ENCODE measurements around a stretch of chr10.

DNA sequence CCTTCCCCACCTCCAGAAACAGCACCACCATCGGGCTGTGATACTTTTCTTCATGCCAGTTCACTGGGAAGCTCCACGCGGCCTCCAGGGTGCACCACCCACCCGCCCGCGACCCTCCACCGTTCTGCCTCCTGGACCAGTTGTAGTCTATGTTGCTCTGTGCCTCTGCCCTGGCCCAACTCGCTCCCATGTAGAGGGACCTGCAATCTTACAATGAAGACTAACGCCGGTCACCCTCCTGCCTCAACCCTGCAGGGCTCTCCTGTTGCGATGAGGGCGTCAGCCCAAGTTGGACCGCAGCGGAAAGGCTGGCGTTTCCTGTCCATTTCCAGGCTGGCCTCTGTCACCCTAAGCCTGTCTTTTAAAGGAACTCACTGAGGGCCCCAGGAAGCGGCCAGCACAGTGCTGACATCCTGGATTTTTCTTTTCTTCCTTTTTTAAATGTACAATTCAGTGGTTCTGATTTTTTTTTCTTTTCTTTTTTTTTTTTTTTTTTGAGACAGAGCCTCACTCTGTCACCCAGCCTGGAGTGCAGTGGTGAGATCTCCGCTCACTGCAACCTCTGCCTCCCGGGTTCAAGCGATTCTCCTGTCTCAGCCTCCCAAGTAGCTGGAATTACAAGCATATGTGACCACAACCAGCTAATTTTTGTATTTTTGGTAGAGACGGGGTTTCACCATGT is 34.7 kb downstream of the IL15RA start:
- PRO-cap = no peak

DNA sequence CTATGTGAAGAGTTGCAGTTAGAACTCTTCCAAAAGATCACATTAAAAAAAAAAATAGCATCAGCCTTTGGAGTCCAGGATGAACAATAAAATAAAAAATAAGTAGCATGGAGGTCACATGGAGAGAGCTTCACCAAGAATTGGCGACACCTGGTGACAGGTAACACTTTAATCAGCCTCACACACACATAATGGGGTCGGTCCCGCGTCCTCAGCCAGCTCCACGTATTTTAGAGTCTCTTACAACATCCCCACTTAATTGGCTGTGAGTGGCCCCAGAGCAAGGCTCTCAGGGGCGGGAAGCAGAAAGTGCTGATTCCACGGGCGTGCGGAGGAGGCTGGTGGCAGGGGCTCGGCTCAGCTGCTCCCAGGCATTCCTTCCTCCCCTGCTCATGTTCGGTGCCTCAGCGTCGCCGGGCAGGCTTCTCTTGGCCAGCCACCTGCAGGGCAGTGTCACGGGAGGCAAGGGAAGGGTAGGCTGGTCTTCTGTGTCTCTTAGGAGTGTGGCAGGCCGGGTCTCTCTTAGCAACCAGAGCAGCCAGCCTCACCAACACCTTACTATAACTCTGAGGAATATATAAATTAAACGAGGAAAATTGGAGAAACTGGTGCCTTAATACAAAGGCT is 33.9 kb downstream of the IL15RA start:
- PRO-cap = no peak

- PRO-cap = bidirectional peak, plus-strand start at chr10:5976204, minus-strand start at chr10:5976069
These were observed 1.3 kb downstream of the IL15RA start for GRCh38 chr10:5975944-5976539.

DNA sequence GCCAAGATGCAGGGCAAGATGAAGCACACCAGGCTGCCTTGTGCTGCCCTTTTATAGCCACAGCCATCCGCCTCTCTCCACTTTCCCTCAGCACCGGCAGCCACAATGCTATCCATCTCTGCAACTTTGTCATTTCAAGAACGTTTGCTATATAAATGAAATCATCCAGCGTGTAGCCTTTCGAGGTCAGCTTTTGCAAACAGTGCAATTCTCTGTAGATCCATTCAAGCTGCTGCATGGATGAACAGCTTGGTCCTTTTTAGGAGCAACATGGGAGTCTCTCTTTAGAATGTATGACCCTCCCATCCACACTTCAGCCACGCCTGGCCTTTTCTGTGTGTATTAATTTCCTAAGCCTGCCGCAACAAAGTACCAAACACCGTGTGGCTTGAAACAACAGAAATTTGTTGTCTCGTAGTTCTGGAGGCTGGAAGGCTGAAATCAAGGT is 6.5 kb upstream of the IL15RA start:
- PRO-cap = no peak

DNA sequence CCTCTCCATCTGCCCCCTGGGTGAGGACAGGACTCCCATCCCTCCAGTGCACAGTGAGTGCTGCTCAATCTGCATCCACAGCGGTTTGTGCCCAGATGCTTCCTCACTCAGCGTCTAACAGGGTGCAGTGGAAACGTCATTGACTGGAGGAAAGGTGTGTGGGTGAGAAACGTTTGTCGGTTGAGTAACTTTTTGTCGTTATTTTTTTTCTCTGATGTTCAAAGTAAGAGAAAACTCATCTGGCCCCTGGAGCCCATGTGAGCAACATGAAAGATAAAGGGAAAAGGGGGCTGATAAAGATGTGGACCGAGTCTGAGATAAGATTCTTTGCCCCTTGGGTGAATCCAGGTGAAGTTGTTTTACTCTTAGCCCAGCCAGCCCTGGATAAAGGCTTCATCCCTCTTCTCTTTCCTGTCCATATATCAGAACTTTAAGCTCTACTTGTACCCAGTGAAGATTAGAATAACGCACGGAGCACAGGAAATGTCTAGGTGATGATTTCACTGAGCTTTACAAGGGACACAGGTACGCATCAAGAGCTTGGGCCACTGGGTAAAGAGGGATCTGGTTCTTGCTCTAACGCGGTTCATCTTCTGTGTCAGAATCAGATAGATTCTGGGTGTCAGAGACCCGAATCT is 25.0 kb downstream of the IL2RA start:
- PRO-cap = no peak

- PRO-cap = no peak
These were observed 13.4 kb downstream of the RBM17 start for GRCh38 chr10:6102186-6102663.

GRCh38 chr10:6216623-6217738 is 14.2 kb downstream of the PFKFB3 start:
- PRO-cap = no peak

- PRO-cap = unidirectional peak, plus-strand start at chr10:6270491
These were observed 67.6 kb downstream of the PFKFB3 start for GRCh38 chr10:6270224-6270906.

DNA sequence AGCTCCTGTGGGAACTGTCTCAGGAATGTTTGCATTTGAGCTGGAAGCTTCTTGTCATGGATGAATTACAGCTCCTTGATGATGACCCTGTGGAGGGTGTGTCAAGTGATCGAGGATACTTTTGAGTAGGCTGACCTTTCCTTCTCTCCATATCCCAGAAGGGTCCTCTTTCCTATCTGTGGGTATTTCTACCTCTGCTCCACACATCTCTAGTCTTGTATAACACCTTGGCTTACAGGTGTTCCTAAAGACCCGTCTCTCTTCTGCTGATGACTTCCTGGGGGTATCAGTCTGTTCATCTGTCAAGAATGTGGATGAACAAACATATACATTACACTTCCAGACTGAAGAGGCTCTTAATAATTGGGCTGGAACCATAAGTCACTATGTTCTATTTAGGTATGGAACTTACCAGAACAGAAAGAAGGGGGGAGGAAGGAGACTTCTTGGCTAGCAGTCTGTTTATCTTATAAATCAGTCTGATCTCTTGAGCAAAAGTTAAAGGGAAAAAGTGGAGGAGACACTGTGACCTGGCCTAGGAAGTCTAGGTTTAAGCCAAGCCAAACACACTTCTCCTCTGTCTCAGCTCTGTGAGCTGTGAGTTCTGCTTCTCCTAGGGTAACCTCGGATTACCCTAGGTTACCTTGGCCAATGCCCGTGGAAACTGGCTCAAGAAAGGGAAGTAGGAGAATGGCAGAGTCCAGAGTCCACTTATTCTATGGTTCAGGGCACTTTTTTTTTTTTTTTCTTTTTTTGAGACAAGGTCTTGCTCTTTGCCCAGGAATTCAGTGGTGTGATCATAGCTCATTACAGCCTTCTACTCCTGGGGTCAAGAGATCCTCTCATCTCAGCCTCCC is 95.1 kb downstream of the PFKFB3 start:
- PRO-cap = no peak

GRCh38 chr10:6354095-6354868 is 151.6 kb downstream of the PFKFB3 start:
- PRO-cap = no peak

DNA sequence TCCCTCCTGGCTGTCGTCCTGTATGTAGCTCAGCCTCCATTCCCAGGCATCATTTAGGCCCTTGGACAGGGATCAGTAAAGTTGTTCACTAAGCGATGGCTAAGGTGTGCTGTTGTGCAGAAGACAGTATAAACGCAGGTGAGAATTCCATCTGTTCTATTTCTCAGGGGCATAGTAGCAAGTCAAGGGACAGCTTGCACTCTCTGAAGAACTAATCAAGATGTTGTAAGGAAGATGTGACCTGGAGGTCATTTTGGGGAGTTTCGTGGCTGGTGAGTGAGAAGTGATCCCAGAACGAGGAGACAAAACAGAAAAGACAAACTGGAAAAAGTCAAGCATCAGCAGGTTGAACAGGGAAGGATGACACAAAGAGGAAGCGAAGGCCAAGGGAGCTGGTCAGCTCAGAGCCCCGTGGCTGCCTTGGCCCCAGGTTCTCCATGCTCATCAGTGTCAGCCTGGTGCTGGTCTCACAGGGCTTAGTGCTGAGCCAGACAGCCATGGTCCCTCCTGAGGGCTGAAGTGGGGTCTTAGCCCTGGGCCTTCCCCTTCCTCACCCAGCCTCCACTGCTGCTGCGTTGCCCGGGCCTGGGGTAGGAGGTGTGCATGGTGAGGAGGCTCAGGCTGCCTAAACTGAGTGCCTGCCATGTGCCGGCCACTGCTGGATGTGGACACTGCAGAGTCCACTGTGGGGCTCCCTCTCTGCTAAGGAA is 183.5 kb downstream of the PFKFB3 start:
- PRO-cap = no peak

GRCh38 chr10:6494783-6495542 is 85.1 kb downstream of the PRKCQ start:
- PRO-cap = no peak

DNA sequence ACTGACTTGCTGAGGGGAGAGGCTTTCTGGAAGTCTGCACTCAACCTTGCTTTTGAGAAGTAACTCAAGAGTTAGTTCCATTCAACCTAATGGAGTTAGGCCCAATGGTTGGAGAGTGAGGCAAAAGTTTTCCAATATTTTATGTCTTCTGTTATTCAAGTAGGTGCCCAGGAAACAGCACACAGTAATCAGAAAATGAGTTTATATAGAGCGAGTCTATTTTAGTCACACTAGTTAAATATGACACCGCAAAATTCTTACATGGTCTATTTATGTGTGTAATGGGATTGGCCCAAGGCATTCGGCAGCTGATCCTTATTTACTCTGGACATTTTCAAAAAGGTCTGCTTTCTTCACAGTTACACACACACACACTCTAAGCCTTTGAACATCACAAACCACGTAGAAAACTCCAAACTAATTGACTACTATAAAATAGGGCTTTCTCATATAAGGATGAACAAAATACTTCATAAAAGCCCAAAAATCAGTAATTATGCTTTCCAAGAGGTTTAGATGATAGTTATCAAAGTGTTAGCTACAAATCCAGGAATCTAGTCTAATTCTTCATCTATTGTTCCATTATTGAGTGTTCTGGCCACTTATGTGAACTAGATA is 64.6 kb downstream of the PRKCQ start:
- PRO-cap = no peak

DNA sequence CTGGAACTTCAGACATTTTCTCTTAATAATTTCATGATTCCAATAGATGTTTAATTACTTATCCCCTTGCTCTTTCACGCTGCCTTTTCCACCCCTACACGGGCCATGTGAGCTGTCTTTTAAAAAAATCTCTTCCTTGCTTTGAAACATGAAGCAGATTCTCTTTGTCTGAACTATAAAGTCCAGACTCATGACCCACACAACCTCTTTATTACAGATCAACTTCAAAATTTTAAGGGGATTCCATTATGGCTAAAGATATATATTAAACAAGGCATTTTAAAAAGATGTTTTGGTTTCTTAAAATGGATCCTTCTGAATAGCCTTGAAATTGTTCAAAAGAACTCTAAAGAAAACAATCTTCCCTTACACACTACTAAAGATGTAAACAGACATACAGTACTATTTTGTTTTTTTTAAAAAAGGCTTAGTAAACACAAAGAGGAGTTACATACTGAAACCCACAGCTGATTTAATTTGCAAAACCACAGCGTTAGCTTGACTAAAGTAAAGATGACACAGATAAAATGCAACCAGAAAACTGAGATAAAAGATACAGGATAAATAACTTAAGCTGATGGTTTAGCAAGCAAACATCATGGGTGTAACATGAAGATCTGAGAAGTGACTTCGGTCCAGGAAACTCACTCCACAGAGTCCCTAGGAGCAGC is 22.0 kb downstream of the PRKCQ start:
- PRO-cap = bidirectional peak, plus-strand start at position 592 of the sequence, minus-strand start at position 372 of the sequence

GRCh38 chr10:6562952-6563435 is 17.1 kb downstream of the PRKCQ start:
- PRO-cap = bidirectional peak, plus-strand start at chr10:6563216, minus-strand start at chr10:6563127

DNA sequence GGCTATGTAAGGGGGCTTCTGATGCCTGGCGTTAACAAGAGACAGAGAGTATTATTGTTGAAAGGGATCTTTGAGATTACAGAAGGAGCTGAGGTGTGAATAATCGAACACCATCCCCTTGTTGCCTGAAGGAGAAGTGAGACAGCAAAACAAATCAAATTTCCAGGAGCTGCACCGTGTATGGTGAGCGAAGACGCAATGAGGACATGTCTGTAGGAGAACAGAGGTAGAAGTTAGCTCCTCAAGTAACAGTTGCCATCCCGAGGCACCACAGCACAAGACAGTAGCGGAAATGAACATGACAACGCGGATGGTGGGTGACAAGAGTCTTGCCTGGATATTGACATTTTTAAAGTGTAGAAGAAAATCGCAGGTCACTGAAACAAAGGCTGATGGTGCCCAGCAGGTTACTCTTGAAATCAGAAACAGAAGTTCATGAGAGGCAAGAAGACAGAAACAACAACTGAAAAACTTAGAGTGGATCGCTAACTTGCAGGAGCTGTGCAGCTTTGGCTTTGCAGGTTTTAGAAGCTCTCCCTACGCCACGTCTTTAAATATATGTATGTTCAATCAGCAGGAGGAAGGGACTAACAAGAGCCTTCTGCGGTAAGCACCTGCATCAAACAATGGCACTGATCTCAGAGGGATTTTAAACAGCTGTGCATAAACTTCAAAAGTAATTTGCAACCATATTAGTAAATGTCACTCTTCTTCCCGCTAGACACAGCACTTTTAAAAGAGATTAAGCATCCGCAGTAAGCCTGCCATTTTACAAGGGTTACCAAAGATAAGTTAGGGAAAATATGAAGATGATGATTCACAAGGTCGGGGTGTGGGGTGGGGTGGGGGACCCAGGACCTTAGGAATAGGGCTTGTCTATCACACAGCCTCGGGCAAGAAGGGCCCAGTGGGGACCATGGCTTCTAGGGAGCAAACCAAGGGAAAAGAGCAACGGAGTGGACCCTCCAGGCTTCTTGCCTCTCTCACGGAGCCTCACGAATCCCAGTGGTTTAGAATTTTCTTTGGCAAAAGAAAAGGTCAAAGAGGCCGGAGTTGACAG is 1.7 kb downstream of the PRKCQ start:
- PRO-cap = bidirectional peak, plus-strand start at position 346 of the sequence, minus-strand start at position 206 of the sequence

DNA sequence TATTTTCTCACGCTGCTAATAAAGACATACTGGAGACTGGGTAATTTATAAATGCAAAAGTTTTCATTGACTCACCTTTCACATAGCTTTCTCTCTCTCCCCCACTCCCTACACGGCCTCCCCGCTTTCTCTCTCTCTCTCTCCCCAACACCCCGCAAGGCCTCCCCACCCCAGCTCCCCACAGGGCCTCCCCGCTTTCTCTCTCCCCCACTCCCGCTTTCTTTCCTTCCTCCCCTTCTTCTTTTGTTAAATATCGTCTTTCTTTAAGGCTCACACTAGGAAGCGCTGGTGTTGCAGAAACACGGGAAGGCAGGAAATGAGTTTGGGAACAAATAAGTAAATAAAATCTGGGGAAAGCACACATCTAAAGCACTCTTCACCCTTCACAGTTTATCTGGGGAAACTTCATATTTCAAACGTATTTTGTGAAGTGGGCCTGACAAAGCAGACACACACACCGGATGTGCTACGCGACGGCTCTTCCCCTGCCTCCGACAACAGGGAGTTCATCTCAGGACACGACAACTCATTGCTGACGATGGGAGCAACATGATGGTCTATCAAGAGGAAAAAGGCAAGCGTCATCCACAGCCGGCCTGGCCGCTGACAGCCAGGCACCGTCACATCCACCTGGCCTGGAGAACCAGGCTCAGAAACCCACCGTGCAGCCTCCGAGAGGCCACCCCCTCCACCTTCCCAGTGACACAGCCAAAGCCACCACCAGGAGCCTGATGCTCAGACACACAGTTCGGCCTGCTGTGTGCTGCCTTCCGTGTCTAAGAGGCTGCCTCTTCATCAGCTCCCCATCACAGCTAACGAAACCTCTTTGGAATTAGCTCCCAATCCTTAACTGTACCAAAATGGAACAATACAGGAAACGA is 77.0 kb downstream of the SFMBT2 start:
- PRO-cap = no peak

DNA sequence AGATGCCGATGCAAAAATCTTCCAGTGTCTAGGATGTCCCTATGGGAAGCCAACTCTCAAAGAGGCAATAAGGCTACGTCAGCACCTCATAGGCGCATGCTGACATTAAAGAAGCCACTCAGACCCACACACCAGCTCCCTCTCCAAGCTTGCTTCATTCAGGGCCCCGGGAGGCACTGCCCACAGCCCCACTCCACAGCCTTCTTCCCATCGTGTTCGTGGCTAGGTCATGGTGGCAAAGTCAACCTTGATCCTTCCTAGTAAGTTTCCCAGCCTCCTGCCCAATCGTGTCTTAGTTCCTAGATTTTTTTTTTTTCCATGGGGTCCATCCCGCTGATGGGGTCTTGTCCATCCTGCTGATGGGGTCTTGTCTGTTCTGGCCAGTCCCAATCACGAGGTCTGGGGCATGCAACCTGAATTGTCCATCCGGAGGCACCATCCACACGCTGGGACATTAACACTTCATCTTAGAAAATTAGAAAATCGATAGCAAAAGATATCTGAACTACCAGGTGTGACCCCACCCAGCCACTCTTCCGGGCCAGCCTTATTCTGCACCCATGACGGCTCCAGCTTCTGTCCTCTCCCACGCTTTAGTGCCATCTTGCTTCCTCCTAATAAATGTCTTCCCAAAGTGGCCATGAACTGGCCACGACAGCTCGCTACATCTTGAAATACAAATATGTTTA is 60.8 kb downstream of the SFMBT2 start:
- PRO-cap = no peak

DNA sequence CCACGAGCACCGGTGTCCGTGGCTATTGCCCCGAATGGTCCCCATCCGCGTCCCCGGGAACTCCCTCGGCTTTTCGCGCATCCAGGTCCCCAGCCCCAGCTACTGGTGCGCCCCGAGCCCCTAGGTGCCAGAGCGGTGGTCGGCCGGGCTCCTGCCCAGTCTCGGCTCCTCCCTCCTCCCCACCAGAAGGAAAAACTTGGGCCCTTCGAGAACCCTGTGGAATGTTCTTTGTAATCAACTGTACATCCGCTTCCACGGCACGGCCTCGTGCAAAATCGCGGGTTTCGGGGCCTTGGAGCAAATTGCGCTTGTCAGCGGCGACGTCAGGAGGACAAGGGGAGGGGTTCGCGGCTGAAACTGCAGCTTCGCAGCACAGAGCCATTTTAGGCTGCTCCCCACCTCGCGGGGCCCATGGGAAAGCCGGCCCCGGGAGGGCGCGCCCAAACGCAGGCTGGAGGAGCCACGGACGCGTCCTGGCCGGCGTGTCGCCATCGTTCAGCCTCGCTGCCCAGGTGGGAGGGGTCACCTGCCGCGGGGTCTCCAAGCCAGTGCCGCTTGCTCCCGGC is 2.9 kb downstream of the SFMBT2 start:
- PRO-cap = bidirectional peak, plus-strand start at position 341 of the sequence, minus-strand start at position 277 of the sequence

GRCh38 chr10:7412253-7412891 is 1.5 kb upstream of the SFMBT2 start:
- PRO-cap = no peak